Osteoblast (primary cell): Measurements from ENCODE around the gene CYP4B1.

- CAGE, long polyA plus RNA = no peak
- RRBS = no CpG with 5 or more reads among the region's 15 CpGs
These were observed 8.5 kb downstream of the TMEM275 start for GRCh38 chr1:46526675-46527309.

- CAGE, long polyA plus RNA = no peak
- RRBS = 91% methylated on average over 20 of the region's 41 CpGs
These were observed 3.6 kb downstream of the MOB3C start for GRCh38 chr1:46612909-46613520.

- CAGE, long polyA plus RNA = no peak
- RRBS = 2% methylated on average over 14 of the region's 46 CpGs
These were observed 572 bp downstream of the EFCAB14 start for GRCh38 chr1:46718107-46718976.

DNA sequence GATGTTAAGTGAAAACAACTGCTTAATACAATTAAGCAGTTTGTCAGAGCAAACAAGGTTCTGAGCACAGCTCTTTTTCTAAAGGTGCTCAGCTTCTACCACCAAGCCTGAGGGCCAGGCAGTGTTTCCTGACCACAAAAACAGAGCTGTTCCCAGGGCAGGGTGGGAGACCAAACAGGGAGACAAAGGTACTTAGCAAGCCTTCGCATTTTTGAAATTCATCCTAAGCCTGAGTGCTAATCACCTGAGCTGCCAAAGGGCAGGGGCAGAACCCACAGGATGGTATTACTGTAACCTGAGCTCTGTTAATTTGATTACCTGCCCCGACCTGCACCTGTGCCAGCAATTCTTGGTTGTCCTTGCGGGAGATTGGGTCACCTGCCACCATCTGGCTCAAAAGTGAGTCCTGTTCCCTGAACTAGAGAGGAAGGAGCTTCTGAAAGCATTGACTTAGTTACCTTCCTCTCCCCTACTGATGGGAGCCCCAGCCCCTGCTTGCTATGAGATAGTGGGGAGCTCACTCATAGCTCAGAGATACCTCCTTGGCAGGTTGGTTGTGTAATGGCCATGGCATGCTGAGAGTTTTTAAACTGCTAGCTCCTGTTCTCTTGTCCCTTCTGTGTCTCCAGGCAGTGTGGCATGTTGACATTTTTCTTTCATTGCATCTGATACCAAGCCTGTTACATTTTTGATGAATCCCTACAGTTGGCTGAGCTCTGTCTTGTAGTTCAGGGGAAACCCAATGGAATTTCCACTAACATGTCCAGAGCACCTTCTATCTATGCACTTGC is 38.8 kb upstream of the EFCAB14 start:
- CAGE, long polyA plus RNA = no peak
- RRBS = no CpG with 5 or more reads among the region's 3 CpGs

GRCh38 chr1:46798813-46799356 is at the start of gene CYP4B1:
Gene CYP4B1, plus strand, starts transcription at chr1:46799046.
- CAGE, long polyA plus RNA = no peak
- RRBS = no CpG with 5 or more reads among the region's 6 CpGs

GRCh38 chr1:46799779-46800287 is 987 bp downstream of the CYP4B1 start:
- CAGE, long polyA plus RNA = no peak
- RRBS = no CpG with 5 or more reads among the region's 2 CpGs

DNA sequence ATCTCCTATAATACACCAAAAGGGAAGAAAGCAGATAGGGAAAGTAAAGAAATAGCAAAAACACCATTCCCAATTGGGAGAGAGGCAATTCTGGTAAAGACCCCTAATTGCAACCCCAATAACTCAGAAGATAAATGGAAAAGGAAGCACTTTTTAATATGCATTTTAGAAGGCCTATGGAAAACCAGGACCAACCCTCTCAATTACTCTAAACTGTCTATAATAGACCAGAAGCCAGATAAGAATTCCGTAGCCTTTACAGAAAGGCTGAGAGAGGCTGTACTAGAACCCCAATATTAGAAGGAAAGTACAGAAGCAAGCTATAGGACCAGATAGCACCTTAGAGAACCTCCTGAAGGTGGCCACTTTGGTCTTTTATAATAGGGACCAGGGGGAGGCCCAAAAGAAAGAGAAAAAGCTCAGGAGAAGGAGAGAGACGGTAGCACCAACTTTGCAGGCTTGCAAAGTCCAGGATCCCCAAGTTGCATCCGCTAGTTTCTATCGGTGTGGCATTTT is 66.0 kb downstream of the CYP4A11 start:
- CAGE, long polyA plus RNA = no peak
- RRBS = no CpG with 5 or more reads among the region's 4 CpGs

- CAGE, long polyA plus RNA = no peak
- RRBS = 61% methylated on average over 3 of the region's 7 CpGs
These were observed 1.0 kb downstream of the CYP4A11 start for GRCh38 chr1:46940261-46940681.

DNA sequence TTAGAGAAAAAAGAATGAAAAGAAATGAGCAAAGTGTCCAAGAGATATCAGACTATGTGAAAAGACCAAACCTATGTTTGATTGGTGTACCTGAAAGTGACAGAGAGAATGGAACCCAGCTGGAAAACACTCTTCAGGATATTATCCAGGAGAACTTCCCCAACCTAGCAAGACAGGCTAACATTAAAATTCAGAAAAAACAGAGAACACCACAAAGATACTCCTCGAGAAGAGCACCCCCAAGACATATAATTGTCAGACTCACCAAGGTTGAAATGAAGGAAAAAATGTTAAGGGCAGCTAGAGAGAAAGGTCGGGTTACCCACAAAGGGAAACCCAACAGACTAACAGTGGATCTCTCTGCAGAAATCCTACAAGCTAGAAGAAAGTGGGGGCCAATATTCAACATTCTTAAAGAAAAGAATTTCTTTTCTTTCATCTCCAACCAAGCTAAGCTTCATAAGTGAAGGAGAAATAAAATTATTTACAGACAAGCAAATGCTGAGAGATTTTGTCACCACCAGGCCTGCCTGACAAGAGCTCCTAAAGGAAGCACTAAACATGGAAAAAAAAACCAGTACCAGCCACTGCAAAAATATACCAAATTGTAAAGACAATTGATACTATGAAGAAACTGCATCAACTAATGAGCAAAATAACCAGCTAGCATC is 37.0 kb upstream of the CYP4X1 start:
- CAGE, long polyA plus RNA = no peak
- RRBS = no CpG with 5 or more reads among the region's 2 CpGs

DNA sequence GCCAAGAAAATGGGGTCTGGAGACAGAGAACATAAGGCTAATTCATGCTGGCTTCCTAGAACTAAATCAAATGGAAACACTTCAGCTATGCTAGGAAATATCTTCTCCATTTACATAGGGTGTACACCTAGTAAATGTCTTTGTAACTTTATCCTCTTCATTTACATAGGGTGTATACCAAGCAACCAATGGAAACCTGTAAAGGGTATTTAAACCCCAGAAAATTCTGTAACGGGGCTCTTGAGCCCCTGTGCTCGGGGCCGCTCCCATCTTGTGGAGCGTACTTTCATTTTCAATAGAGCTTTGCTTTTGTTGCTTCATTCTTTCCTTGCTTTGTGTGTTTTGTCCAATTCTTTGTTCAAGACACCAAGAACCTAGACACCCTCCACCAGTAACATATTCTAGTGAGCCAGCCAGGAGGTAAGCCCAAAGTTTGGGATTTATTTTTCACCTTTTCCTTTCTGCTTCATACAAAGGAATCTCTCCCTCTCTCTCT is 19.5 kb upstream of the CYP4X1 start:
- CAGE, long polyA plus RNA = no peak
- RRBS = no CpG with 5 or more reads among the region's 4 CpGs

DNA sequence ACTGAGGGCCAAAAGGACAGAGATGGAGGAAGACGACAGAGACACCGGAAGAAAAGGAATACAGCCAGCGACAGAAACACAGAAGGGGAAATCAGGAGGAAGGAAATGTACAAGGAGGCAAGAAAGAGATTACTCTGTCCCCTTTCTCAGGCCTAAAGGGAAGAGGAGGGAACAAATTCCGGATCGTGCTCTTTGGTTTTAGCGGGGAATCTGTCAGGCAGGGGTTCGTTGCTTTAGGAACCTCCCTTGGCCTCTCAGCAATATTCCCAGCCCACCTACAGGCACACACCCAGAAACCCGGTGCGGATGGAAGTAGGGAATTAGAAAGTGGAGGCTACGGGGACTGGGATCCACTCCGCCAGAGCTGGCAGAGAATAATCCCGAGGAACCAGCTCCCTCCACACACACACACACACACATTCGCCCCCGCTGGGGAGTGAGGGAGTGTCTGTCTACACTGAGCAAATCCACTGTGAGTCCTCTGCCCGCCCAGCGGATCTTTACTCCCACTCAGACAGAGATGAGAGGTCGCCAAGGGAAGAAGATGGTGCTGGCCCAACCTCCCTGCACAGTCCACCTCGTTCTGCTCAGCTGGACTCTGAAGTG is 5.8 kb downstream of the TAL1 start:
- CAGE, long polyA plus RNA = no peak
- RRBS = 42% methylated on average over 4 of the region's 18 CpGs

GRCh38 chr1:47230635-47231667 is 1.1 kb downstream of the TAL1 start:
- CAGE, long polyA plus RNA = no peak
- RRBS = 5% methylated on average over 6 of the region's 71 CpGs

- CAGE, long polyA plus RNA = no peak
- RRBS = 66% methylated on average over 2 of the region's 4 CpGs
These were observed 70.2 kb downstream of the TRABD2B start for GRCh38 chr1:47926919-47927405.

DNA sequence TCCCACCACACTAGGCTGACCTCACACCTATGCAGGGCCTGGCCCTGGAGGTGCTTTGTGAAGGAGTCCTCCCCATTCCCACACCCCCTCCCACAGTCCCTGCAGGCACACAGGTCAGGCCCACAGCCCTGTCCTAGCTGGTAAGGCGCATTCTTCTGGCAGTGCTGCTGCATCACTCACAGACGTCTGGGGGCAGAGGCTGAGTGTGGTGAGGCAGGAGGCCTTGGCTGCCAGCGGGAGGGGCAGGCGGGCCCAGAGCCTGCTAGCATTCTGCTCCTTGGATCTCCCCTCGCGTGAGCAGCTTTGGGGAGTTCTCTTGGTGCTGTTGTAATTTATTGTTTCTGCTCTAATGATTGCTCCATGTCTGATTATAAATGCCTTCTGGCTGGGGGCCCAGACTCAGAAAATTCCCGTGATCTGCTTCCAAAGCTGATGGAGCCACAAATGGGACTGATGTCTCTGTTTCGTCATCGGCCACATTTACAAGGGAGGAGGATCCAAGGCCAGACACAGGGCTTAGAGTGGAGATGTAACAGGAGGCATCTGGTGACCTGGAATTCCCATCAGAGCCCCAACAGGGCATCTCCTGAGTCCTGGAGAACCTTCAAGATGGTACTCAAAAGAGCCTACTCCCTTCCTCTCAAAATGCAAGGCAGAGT is 62.8 kb downstream of the TRABD2B start:
- CAGE, long polyA plus RNA = no peak
- RRBS = no CpG with 5 or more reads among the region's 9 CpGs

- CAGE, long polyA plus RNA = no peak
- RRBS = 27% methylated on average over 4 of the region's 22 CpGs
These were observed 10.4 kb downstream of the TRABD2B start for GRCh38 chr1:47986715-47987264.

GRCh38 chr1:47993862-47994428 is 3.2 kb downstream of the TRABD2B start:
- CAGE, long polyA plus RNA = no peak
- RRBS = no CpG with 5 or more reads among the region's 25 CpGs

DNA sequence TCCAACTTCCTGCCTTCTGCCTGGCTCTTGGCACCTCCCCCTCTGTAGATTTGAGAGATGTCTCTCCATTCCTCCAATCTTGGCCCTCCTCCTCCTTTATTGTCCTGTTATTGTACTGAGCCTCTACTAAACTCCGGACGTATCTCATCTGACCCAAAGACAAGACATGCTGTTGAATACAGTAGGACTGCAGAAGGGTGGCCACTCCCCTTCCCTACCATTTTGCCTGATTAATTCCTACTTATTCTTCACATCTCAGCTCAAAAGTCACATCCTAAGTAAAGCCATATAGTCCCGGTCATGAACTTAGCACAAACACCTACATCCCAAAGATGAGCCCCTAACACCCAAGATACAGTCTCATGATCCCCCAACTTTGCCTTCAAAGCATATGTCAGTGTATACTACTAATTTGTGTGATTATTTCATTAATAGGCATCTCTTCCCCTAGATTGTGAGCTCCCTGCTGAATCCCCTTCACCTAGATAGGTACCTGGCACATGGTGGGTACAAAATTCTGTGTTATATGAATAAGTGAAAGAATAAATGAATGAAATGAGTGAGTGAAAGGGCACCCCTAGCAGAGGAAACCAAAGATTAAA is 26.8 kb downstream of the SLC5A9 start:
- CAGE, long polyA plus RNA = no peak
- RRBS = no CpG with 5 or more reads among the region's 3 CpGs

GRCh38 chr1:48409385-48409840 is 62.6 kb downstream of the SPATA6 start:
- CAGE, long polyA plus RNA = no peak
- RRBS = no CpG with 5 or more reads among the region's 3 CpGs

- CAGE, long polyA plus RNA = no peak
- RRBS = no CpG with 5 or more reads among the region's 10 CpGs
These were observed 96.8 kb downstream of the BEND5 start for GRCh38 chr1:48679712-48680401.

- CAGE, long polyA plus RNA = no peak
- RRBS = no CpG with 5 or more reads among the region's 10 CpGs
These were observed 201.4 kb downstream of the FAF1 start for GRCh38 chr1:50758444-50759236.